Liver (tissue), 9 donors: ENCODE results near the gene SMPX.

DNA sequence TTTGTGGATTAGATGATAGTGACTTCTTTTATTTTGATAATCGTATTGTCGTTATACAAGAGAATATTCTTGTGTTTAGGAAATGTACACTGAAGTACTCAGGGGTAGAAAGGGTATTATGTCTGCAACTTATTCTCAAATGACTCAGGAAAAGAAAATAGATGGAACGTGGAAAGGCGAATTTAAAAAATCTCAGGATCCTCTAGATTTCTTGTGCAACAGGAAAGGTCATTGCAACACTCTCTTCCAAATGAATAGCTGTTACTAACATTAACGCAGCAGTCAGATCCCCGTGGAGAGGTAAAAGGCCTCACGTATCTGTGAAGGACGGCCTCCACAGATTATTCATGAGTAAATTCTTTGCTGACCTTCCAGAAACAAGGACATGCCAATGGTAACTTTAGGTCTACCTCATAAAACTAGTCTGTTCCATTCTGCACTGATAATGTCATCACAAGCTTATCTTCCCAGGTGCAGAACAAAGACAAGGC, 16.2 kb upstream of the REPS2 start:
- PRO-cap, 5 experiments: no peak in any of the 5 experiments
- RAMPAGE, long total RNA, 2 experiments: no peak in any of the 2 experiments
- RRBS: no CpG with 5 or more reads among the region's 8 CpGs

- PRO-cap, 5 experiments: peak in 4 of 5 experiments; most common minus-strand start chrX:16947410 (in 4)
- RAMPAGE, long total RNA, 2 experiments: no peak in any of the 2 experiments
- RRBS: 12% methylated on average over 2 of the region's 9 CpGs
Measured at GRCh38 chrX:16947300-16947721, 853 bp downstream of the REPS2 start.

DNA sequence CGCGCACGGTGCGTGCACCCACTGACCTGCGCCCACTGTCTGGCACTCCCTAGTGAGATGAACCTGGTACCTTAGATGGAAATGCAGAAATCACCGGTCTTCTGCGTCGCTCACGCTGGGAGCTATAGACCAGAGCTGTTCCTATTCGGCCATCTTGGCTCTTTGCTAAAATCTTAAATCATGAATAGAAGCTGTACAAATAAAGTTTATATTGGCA, 26.7 kb upstream of the NHS start:
- PRO-cap, 5 experiments: no peak in any of the 5 experiments
- RAMPAGE, long total RNA, 2 experiments: no peak in any of the 2 experiments
- RRBS: no CpG with 5 or more reads among the region's 10 CpGs

- PRO-cap, 5 experiments: no peak in any of the 5 experiments
- RAMPAGE, long total RNA, 2 experiments: no peak in any of the 2 experiments
- RRBS: no CpG with 5 or more reads among the region's 3 CpGs
Measured at GRCh38 chrX:17754234-17754715, 17.0 kb downstream of the SCML1 start.

GRCh38 chrX:18674400-18674819, 2.5 kb upstream of the RS1 start:
- PRO-cap, 5 experiments: no peak in any of the 5 experiments
- RAMPAGE, long total RNA, 2 experiments: no peak in any of the 2 experiments
- RRBS: no CpG with 5 or more reads among the region's 21 CpGs

DNA sequence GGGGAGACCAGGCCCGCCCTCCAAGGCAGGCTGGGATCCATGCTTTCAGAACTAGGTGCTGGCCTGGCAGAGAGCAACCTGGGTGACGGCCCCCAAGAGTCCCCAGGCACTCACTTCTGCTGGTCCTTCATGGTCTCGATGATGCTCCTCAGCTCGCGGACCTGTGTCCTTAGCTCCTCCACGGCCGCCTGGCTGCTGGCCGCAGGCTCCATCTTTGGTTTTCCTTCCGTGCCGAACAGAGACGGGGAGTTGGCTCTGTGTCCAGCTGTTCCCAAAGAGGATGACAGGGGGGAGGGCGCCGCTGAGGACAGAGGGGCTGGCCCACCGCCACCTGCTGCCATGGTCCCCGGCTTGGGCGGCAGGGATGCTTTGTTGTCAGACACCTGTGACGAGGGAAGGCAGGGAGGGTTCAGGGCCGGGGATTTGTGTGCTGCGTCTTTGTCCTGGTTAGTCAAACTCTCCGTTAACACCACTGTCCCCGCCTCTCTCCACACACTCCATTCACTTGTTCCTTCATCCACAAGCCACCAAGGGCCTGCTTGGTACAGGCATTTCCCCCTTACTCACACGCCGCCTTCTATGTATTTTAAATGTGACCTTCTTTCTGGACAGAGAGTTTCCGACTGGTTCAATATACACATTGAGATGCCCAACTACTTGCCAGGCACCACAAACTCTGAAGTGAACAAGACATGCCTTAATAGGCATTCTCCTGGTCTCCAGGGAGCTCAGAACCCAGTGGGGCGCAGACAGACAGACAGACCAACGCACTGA, 26.7 kb upstream of the MAP3K15 start:
- PRO-cap, 5 experiments: no peak in any of the 5 experiments
- RAMPAGE, long total RNA, 2 experiments: no peak in any of the 2 experiments
- RRBS: 83% methylated on average over 2 of the region's 26 CpGs

- PRO-cap, 5 experiments: no peak in any of the 5 experiments
- RAMPAGE, long total RNA, 2 experiments: no peak in any of the 2 experiments
- RRBS: no CpG with 5 or more reads among the region's 5 CpGs
Measured at GRCh38 chrX:19640875-19641226, 125.5 kb upstream of the MAP3K15 start.

GRCh38 chrX:19673440-19673733, 158.1 kb upstream of the MAP3K15 start:
- PRO-cap, 5 experiments: no peak in any of the 5 experiments
- RAMPAGE, long total RNA, 2 experiments: no peak in any of the 2 experiments
- RRBS: no CpG with 5 or more reads among the region's 4 CpGs

DNA sequence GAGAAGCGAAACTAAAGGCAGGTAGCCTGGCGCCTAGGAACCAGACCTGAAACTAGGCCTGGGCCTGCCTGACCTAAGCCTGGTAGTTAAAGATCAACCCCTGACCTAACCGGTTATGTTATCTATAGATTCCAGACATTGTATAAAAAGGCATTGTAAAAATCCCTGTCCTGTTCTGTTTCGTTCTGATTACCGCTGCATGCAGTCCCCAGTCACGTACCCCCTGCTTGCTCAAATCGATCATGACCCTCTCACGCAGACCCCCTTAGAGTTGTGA, 131.8 kb downstream of the SH3KBP1 start:
- PRO-cap, 5 experiments: no peak in any of the 5 experiments
- RAMPAGE, long total RNA, 2 experiments: no peak in any of the 2 experiments
- RRBS: no CpG with 5 or more reads among the region's 8 CpGs

- PRO-cap, 5 experiments: no peak in any of the 5 experiments
- RAMPAGE, long total RNA, 2 experiments: no peak in any of the 2 experiments
- RRBS: no CpG with 5 or more reads among the region's 1 CpG
Measured at GRCh38 chrX:20188864-20189664, 47.4 kb upstream of the EIF1AX start.

- PRO-cap, 5 experiments: no peak in any of the 5 experiments
- RAMPAGE, long total RNA, 2 experiments: no peak in any of the 2 experiments
- RRBS: no CpG with 5 or more reads among the region's 3 CpGs
Measured at GRCh38 chrX:20253313-20254065, 13.2 kb downstream of the RPS6KA3 start.

DNA sequence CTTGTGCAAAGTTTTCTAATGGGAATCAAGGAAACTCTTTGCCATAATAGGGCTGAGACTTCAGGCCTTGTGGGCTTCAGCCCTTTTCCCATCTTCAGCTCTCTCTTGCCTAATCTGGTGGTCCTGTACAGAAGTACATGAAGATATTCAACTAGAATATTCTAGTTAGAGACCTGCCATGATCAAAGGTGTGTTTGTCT, 225.2 kb upstream of the CNKSR2 start:
- PRO-cap, 5 experiments: no peak in any of the 5 experiments
- RAMPAGE, long total RNA, 2 experiments: no peak in any of the 2 experiments

DNA sequence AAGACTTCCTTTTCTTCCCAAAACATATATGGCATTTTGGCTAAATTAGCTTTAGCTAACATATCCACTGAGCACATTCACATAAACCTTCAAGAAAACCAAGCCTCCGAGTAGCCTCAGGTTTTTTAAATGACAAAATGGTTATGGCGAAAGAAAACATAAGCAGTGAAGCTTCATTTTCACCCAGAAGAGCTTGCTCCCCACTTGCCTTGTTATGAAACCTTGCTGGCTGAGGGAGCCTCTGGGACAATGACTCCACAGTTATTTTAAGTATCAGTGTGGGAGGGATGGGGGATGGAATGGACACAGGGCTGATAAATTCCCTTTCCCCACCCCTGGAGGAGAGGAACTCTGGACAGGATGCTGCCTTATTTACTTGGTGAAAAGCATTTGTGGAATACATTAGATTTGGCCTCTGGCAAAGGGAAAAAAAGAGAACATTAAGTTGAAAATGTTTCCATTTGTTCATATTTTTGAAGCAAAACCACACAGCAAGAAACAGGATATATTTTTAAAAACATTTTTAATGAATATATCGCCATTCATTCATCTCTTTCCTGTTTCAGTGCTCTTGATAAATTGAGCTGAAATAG, 220.7 kb upstream of the CNKSR2 start:
- PRO-cap, 5 experiments: no peak in any of the 5 experiments
- RAMPAGE, long total RNA, 2 experiments: no peak in any of the 2 experiments
- RRBS: no CpG with 5 or more reads among the region's 3 CpGs

DNA sequence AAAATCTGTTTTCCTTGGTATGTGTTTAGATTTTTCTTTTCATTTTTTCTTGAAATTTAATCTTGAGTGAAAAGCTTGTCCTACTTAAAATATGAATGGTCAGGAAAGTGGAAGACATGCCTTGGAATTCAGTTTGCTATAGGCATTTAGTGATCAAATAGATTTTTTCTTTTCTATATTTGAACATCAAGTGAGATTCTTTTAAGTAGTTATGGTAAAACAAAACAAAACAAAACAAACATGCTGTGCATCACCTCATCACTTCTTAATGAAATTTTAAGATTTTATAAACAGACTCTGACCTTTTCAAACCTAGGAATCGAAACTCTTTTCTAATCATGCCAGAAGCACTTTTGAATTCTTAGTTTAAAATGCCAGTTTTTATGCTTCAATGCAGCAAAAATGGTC, 62.8 kb downstream of the CNKSR2 start:
- PRO-cap, 5 experiments: peak in 1 of 5 experiments; most common minus-strand start position 130 of the sequence (in 1)
- RAMPAGE, long total RNA, 2 experiments: no peak in any of the 2 experiments
- RRBS: no CpG with 5 or more reads among the region's 1 CpG

DNA sequence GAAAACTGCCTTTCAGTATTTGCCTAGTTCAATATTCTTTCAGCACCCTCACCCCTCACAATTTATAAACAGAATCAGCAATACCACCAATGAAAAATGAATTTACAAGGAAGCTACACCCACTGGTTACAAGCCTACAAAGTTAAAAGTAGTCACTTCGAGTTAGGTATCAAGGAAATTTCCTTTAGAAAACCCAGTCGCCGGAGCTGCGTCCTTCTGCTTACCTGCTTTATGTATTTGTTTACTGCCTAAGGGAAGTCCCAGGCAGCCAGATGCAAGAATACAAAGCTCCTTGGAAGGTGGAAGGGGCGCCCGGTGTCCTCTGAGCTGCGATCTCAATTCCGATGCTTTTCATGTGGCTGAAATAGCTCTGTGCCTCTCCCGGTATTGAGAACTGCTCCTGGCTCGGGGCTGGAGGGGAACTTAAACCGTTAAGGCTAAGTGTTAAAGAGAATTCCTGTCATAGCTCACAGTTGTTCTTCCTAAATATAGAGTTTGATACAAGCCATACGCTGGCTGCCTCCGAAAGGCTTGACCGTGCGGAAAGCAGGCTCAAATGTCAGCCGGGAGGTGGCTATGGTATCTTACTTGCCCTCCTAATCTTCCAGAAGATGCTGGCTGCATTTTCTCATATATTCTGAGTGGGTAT, at the start of gene SMPX:
SMPX (minus strand) TSS at position 399 of the 649 bp plus-strand sequence.
- PRO-cap, 5 experiments: no peak in any of the 5 experiments
- RAMPAGE, long total RNA, 2 experiments: no peak in any of the 2 experiments
- RRBS: 71% methylated on average over 4 of the region's 16 CpGs

DNA sequence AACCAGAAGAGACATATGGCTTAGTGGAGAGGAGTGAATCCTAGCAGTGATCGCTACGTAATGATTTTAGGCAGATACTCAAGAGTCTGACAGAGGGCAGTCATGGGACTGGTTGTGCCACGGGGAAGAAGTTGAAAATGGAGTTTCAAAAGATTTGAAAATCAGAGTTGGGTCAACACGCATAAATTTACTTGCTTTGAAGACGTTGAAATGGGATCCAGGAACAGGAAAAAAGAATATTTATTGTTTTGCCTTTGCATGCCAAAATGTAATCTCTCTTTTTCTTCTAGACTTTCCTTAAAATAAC, 8.2 kb upstream of the SMS start:
- PRO-cap, 5 experiments: no peak in any of the 5 experiments
- RAMPAGE, long total RNA, 2 experiments: no peak in any of the 2 experiments
- RRBS: no CpG with 5 or more reads among the region's 5 CpGs

GRCh38 chrX:21996700-21997333, 35.3 kb upstream of the PHEX start:
- PRO-cap, 5 experiments: peak in 3 of 5 experiments; most common plus-strand start chrX:21997183 (in 1); most common minus-strand start chrX:21996927 (in 2)
- RAMPAGE, long total RNA, 2 experiments: no peak in any of the 2 experiments
- RRBS: no CpG with 5 or more reads among the region's 6 CpGs

GRCh38 chrX:22105367-22105798, 73.3 kb downstream of the PHEX start:
- PRO-cap, 5 experiments: no peak in any of the 5 experiments
- RAMPAGE, long total RNA, 2 experiments: no peak in any of the 2 experiments
- RRBS: no CpG with 5 or more reads among the region's 3 CpGs

- PRO-cap, 5 experiments: no peak in any of the 5 experiments
- RAMPAGE, long total RNA, 2 experiments: no peak in any of the 2 experiments
- RRBS: no CpG with 5 or more reads among the region's 7 CpGs
Measured at GRCh38 chrX:22136209-22136791, 104.2 kb downstream of the PHEX start.

GRCh38 chrX:22652554-22653273, 347.0 kb upstream of the DDX53 start:
- PRO-cap, 5 experiments: no peak in any of the 5 experiments
- RAMPAGE, long total RNA, 2 experiments: no peak in any of the 2 experiments
- RRBS: no CpG with 5 or more reads among the region's 9 CpGs